Ishikawa (cell line): ENCODE data around the genes GORAB, MYOCOS and TNFSF4.

GRCh38 chr1:169894527-169894892 is 814 bp upstream of the SCYL3 start:
- RRBS = no CpG with 5 or more reads among the region's 11 CpGs

DNA sequence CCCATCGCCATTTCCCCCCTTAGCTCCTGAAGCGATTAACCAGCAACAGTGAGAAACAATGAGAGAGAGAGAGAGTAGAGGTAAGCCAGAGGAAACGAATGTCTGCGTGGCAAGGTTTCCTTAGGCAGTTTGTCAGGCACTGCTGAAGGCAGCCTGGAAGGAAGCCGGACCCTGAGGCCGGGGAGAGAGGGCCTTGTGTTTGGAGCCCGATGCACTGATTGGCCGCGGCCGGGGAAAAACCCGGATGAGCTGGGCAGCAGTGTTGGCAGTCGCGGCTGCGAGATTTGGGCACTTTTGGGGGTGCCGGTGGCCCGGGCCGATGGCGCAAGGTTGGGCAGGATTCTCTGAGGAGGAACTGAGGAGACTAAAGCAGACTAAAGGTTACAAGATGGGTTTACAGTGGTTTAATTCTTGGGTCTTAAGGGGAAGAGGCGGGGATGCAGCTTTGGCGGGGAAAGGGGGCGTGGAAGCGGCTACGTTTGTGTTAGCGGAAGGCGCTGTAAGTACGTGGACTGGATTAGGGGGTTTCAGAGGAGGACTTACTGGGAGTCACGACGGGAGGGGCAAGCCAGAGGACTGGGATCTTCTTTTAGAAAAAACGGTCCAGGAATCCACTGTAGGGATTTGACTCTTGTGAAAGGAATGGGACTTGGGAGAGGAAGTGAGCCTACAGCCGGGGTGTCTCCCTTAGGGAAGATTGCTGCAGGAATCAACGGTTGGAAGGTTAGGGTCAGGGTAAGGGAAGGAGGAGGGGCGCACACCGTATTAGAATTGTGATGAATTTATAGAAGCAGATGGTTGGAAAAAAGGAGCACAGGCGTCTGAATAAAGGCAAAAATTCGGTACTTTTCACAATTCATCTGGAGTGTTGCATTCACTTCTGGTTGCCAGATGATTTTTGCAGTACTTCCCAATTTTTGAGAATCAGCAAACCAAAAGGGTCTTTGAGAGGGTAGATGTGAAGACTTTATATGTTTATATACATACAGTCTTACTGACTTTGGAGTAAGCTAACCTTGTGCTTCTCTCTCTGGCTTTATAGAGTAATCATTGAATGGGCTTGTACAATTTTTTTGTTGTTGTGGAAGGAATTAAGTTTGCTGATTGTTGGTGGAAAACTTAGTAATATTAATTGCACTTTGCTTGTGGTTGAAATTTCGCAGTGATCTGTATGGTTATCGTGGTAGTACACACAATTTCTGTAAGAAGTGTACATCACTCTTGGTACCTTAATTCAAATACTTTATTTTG is at the start of gene GORAB:
Gene GORAB, plus strand, starts transcription at position 262 of the 1,251 bp plus-strand sequence.
- RRBS = 3% methylated on average over 10 of the region's 37 CpGs

DNA sequence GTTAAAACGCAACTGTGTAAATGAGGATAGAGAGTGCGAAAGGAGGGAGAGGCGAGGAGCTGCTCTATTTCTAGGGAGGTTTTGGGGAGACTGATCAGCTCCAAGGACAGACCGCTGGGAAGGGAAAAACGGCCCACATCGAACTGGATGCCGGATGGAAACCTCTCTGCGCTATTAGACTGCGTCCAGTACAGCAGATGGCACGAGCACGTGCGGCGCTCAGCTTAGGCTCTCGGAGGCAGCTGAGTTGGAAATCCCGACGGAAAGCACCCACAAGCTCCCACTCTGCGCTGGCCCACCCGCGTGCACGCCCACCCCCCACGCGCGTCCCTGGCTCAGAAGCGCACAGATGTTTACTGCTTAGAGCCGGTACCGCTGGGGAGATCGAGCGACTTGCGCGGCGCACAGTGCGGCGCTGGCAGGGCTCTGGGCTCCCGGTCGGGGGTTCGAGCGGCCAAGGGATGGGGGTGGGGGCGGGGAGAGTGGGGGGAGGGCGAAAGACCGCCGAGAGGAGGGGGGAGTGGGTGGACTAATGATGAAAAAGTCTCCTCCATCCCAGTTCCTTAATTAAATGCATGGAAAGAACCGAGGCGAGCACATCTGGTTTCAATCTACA is 2.6 kb upstream of the PRRX1 start:
- RRBS = 77% methylated on average over 10 of the region's 43 CpGs

DNA sequence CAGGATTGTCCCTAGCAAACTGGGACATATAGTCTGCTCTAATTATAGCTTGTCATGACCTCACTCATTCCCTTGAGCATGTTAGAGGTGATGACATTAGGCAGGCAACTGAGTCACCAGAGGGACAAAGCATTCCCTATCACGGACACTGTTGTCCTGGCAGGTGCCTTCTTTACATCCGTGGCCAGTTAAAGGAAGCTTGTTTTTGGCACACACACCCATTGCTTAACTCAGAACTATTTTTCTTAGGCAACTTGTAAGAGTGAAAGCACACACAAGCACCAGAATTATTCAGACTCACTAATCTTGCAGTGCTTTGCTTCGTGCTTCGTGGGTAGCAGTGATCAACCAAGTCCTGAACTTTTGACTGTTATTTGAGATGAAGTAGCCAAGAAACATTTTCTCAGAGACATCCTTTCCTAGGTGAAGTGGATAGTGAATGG is 65.7 kb downstream of the PRRX1 start:
- RRBS = no CpG with 5 or more reads among the region's 4 CpGs

DNA sequence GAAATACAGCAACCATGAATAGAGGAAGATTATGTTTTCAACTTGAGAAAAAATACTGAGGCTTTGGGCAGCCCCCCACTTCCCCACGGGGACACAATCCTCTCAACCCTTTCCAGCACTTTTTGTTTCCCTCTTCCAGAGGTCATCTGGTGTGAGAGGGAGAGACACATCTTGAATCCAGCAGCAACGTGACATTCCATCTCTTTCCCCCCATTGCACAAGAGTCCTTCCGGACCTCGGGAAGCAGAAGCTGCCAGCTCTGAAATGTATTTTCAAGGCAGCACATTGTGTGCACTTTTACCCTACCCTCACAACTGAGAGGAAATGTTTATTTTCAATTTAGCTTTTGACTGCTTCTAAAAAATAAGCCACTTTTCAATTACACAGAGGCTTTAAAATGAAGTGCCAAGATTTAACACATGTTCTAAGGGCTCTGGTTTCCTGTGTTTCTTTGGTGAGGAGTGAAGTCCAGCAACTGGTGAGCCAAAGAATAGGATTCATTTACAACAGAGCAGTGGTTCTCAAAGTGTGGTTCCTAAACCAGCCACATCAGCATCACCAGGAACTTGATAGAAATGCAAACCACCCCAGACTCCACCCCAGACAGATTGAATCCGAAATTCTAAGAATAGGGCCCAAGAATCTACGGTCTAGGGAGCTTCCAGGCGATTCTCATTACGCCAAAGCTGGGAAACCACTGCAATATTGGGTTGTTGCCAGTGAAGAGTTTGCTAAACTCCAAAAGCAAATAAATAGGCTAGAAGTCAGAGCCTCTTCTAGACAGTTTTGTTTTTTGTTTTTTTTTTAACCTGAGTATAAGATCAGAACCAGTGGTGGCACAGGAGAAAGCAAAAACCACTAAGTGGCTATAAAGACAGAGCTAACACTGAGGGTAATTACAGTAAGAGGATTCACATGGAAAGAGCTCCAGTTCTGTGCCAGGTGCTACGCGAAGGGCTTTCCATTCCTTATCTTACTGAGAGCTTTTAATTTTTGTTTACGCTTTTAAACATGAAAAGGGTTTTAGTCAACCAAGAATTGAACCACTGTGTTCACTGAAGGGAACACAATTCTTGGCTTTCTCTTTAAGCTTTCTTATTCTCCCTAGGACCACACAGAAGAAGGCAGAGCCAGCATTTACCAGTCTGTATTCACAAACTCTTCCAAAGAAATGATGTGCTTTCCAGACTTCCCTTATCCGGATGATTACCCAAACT is 42.6 kb upstream of the FMO2 start:
- RRBS = no CpG with 5 or more reads among the region's 12 CpGs

GRCh38 chr1:171521920-171522229 is 36.5 kb downstream of the PRRC2C start:
- RRBS = no CpG with 5 or more reads among the region's 1 CpG

DNA sequence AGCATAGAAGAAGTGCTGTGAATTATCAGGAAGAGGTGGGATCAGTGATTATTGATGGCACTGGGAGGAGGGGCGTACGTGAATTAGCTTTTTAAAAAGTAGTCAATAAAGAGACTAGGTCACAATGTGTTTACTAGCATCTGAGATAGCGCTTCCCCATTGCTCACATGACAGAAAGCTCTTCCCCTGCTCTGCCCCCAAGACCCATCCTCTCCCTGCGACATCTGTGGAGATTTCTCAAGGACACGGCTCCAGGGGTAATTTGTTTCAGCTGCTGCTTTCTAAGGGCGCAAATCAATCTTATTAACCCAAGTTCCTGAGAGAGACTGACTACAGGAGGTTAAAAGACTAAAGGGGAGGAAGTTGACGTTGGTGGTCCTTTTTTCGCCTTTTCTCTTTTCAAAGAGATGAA is at the start of gene MYOCOS:
Gene MYOCOS, plus strand, starts transcription at position 168 of the 412 bp plus-strand sequence.
- RRBS = no CpG with 5 or more reads among the region's 8 CpGs

GRCh38 chr1:171654449-171655315 is 2.2 kb upstream of the MYOC start:
- RRBS = no CpG with 5 or more reads among the region's 15 CpGs

GRCh38 chr1:171742289-171742976 is 568 bp upstream of the VAMP4 start:
- RRBS = under 1% methylated on average over 7 of the region's 29 CpGs

GRCh38 chr1:172557063-172557999 is 24.4 kb downstream of the SUCO start:
- RRBS = no CpG with 5 or more reads among the region's 3 CpGs

DNA sequence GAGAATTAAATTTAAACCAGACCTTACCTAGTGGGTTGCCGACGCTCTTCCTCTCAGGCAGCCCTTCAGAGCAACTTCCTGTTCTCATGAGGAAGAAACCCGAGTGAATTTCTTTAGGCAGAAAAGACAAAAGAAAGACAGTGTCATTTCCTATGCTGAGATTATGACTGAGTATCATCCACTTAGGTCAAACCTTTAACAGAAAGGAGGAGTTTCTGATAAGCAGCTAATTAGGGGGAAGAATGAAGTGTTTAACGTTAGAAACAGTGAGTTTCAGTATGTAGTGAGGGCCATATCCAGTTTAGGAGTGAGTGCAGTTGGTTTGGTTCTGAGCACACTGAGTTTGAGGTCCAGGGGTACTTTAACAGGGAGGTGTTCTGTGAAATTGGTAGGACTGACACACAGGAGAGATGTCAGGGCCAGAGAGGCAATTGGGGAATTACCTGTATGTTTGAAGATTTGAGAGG is 38.7 kb downstream of the FASLG start:
- RRBS = no CpG with 5 or more reads among the region's 4 CpGs

GRCh38 chr1:172704070-172704386 is 45.1 kb downstream of the FASLG start:
- RRBS = no CpG with 5 or more reads among the region's 1 CpG

DNA sequence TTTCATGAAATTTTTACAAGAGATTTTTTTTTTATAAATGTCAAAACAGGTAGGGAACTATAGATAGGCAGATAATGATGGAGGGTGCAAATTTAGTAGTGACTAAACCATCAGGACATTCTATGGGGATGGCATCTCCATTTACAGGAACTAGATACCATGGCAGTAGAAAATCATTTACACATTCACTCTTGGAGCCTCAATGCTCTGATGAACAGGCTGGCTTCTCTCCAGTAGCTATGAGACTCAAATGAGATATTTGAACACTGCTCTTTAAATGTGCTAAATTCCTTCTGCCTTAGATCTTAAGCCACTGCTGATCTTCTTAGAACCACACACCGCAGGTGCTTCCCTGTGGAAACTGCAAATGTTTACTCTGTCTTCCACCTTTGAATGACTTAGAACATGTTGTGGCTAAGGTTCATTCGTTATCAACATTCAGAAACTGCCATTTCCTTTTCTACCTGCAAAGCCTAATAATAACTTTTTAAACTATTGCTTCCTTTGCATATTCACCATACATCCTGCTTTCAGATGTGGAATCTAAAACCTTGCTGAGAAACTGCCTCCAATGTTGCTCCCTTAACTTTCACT is 144.0 kb downstream of the TNFSF18 start:
- RRBS = no CpG with 5 or more reads among the region's 2 CpGs

DNA sequence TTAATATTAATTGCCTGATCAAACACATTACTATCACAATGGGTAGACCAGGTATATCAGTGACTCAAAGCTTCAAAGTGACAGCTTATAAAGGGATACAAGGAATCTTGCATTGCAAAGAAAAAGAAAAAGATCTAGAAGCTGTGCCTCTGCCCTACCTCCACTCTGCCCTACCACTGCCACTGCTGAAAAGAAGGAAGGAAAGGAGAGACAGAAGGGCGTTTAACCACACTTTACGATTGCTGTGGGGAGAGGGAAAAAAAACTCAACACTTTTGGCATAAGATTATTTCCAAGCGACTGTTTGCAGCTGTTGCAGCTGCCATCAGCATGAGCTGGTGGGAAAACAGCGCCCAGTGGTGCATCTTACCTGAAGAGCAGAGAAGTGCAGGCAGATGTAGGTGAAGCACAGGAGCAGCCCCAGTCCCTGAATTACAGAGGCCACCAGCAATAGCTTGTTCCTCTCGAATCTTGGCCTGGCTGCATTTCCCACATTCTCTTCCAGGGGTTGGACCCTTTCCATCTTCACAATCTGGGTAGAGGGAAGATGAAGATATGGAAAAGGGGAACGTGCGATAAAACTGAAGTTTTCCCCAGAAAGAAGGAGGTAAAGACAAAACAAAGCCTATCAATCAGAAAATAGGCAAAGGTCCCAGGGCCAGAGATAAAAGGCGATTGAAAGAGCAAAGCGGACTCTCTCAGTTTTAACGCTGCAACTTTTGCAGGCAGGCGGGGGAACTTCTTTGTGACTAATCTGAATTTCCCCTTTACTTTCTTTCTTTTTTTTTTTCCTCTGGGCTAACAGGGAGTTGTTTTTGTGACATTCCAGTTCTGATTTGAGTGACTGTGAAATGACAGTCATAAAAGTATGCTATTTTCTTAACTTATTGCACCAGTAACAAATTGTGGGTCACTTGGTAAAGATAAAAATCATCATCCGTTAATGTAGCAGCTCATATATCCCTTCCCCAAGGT is at the start of gene TNFSF4:
Gene TNFSF4, minus strand, starts transcription at position 677 of the 974 bp plus-strand sequence.
- RRBS = no CpG with 5 or more reads among the region's 12 CpGs

GRCh38 chr1:173210788-173211037 is 3.6 kb upstream of the TNFSF4 start:
- RRBS = no CpG with 5 or more reads among the region's 1 CpG

DNA sequence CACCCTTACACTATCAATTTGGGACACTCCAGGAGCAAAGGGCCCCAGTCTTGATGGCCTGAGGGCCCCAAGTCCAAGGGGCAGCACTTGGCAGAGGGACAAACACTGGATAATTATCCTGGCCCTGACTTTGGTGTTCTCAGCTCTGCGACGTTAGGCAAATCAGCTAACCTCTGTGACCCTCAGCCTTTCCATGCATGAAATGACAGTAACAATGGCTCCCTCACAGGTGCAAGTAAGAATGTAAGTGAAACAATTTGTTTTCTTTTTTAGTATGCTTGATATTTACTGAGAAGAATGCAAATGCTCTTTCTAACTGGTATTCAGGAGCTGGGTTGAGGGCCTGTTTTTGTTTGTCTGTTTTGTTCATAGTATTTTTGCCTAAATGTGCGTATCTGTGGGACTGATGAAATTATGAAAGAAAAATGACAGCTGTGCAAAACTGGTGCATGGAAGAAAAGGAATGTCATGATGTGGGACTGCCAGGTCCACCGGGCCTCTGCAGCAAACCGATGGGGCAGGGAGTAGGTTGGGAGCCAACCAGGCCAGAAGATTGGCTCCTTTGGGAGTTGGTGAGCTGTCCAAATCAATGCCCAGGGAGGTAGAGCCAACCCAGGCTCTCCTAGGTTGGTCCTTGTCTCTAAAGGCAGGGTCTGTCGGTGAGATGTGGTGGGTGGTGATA is 61.5 kb upstream of the PRDX6 start:
- RRBS = no CpG with 5 or more reads among the region's 6 CpGs

DNA sequence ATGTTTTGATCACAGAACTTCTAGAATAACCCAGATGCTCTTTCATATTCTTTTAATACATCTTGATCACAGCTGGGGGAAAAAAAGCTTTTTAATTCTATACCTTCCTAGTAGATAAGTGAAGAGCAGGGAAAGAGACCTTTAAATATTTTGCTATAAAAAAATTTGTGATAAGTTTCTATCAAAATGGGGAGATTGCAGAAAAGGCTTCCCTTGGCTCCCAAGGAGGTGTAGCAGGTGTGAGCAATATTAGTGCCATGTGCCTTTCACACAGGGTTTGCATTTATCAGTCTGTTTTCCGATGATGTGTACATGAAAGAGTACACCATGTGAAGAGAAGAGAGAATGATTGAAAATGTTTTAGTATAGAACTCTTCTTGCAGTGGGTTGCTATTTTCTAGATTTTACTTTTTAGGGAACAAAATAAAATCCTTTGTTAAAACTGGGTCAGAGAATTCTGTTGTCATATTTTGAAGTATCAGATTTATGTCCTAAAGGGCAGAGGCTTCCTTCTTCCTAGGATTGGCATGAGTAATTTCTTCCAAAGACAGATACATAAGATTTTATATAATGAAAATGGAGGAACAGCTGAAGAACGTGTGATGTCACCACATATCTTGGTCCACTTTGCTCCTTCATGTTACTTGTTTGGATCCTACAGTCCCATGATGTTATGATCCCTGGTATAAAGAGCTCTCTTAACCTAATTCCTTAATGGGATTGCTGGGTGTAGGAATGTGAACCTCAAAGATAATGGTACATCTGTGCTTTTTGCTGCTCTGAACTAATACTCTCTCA is 11.4 kb downstream of the PRDX6 start:
- RRBS = no CpG with 5 or more reads among the region's 2 CpGs

GRCh38 chr1:173862474-173863160 is 5.6 kb upstream of the ZBTB37 start:
- RRBS = no CpG with 5 or more reads among the region's 12 CpGs

- RRBS = no CpG with 5 or more reads among the region's 1 CpG
Measured at GRCh38 chr1:173937182-173937747, 20.1 kb upstream of the SERPINC1 start.